OVCAR3 (cell line): ENCODE data around the genes PITPNA and TLCD2.

GRCh38 chr17:1095094-1096156 is 84.4 kb downstream of the ABR start:
- RRBS: 98% methylated on average over 4 of the region's 39 CpGs

GRCh38 chr17:1110581-1111222 is 69.1 kb downstream of the ABR start:
- RRBS: no CpG with 5 or more reads among the region's 14 CpGs

DNA sequence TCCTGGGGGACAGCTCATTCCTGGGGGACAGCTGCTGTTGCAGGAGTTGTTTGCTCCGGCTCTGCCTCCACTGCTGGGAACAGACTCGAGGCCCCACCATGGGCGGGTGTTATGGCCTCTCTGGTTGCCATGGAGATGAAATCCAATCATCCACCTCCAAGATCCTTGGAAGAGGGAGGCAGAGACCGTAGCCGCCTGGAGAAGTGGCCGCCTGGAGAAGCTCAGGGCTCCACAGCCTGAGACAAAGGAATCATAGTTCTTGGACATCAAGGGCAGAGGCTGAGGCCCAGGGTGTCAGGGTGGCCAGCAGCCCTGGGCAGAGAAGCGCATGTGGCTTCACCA is 36.3 kb downstream of the ABR start:
- RRBS: no CpG with 5 or more reads among the region's 7 CpGs

GRCh38 chr17:1149632-1150359 is 30.0 kb downstream of the ABR start:
- RRBS: 100% methylated on average over 1 of the region's 24 CpGs

- RRBS: no CpG with 5 or more reads among the region's 38 CpGs
Measured at GRCh38 chr17:1186716-1187763, 7.3 kb upstream of the ABR start.

GRCh38 chr17:1397539-1398494 is 2.2 kb downstream of the YWHAE start:
- RRBS: no CpG with 5 or more reads among the region's 5 CpGs

GRCh38 chr17:1446927-1447348 is 9.1 kb downstream of the CRK start:
- RRBS: no CpG with 5 or more reads among the region's 8 CpGs

- RRBS: 7% methylated on average over 6 of the region's 33 CpGs
Measured at GRCh38 chr17:1456370-1456750, 328 bp upstream of the CRK start.

DNA sequence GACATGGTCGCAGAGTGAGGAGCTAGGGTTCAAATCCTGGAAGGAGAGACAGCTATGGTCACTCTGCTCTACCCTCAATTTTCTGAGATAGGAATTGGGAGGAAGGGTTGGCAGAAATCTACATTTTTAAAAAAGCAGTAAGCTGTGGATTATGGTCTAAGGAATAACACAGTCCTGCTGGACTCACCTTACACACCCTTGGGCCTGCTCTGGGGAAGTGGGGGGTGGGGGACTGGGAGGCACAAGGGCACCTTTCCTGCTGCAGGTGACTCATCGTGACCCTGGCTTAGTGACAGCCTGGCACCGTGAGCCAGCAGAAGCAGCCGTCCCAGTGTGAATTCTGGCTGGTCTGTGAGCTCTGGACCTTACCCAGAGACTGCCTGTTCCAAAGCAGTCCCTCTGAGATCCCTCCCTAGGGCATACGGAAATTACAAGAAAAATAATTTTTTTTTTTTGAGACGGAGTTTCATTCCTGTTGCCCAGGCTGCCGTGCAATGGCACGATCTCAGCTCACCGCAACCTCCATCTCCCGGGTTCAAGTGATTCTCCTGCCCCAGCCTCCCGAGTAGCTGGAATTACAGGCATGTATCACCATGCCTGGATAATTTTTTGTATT is 4.2 kb upstream of the CRK start:
- RRBS: no CpG with 5 or more reads among the region's 11 CpGs

- RRBS: no CpG with 5 or more reads among the region's 9 CpGs
Measured at GRCh38 chr17:1501344-1501782, 8.9 kb upstream of the MYO1C start.

DNA sequence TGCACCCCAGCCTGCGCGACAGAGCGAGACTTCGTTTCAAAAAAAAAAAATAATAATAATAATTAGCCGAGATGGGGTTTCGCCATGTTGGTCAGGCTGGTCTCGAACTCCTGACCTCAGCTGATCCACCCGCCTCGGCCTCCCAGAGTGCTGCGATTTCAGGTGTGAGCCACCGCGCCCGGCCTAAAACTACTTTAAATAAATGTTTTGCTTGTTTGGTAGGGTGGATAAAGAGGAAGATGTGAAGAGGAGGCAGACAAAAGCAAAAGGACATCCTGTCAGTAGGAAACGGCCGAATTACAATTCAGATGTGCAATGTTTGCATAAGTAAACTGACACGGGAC is 1.1 kb upstream of the INPP5K start:
- RRBS: no CpG with 5 or more reads among the region's 16 CpGs

DNA sequence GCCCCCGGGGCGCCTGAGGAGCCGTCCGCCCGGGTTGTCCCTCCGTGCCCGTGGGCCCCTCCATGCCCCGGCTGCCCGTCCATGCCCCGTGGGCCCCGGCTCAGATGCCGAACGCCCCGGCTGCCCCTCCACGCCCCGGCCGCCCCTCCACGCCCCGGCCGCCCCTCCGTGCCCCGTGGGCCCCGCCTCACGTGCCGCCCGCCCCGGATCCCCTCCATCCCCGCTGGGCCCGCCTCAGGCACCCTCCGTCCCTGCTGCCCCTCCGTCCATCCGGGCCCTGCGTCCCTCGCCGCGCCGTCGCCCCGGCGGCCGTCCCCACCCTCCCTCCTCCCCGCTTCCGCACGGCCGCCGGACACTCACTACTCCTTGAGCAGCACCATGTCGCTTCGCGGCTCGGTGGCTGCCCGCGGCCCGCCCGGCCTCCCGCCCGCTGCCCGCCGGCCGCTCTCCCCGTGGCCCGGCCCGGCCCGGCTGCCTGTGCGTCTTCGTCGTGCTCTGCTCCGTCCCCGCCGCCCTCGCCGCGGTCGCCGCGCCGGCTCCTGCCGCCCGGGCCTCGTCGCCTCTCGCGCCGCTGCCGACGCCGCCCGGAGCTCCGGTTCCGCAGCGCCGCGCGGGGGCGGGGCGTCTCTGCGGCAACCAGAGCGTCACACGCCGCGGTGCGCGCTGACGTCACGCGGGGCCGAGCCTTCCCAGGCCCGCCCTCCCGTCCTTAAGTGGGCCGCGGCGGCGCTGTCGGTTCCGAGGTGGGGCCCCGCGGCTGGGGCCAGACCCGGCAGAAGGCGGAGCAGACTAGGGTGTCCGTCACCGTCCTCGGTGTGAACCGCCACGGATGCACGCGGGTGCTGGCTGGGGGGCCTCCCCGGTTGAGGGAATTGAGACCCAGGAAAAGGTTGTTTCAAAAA is at the start of gene PITPNA:
PITPNA (minus strand) TSS at position 612 of the 902 bp plus-strand sequence.
- RRBS: 4% methylated on average over 60 of the region's 126 CpGs

GRCh38 chr17:1643806-1644826 is 1.4 kb downstream of the SCARF1 start:
- RRBS: no CpG with 5 or more reads among the region's 40 CpGs

- RRBS: no CpG with 5 or more reads among the region's 16 CpGs
Measured at GRCh38 chr17:1644827-1645546, 545 bp downstream of the SCARF1 start.

DNA sequence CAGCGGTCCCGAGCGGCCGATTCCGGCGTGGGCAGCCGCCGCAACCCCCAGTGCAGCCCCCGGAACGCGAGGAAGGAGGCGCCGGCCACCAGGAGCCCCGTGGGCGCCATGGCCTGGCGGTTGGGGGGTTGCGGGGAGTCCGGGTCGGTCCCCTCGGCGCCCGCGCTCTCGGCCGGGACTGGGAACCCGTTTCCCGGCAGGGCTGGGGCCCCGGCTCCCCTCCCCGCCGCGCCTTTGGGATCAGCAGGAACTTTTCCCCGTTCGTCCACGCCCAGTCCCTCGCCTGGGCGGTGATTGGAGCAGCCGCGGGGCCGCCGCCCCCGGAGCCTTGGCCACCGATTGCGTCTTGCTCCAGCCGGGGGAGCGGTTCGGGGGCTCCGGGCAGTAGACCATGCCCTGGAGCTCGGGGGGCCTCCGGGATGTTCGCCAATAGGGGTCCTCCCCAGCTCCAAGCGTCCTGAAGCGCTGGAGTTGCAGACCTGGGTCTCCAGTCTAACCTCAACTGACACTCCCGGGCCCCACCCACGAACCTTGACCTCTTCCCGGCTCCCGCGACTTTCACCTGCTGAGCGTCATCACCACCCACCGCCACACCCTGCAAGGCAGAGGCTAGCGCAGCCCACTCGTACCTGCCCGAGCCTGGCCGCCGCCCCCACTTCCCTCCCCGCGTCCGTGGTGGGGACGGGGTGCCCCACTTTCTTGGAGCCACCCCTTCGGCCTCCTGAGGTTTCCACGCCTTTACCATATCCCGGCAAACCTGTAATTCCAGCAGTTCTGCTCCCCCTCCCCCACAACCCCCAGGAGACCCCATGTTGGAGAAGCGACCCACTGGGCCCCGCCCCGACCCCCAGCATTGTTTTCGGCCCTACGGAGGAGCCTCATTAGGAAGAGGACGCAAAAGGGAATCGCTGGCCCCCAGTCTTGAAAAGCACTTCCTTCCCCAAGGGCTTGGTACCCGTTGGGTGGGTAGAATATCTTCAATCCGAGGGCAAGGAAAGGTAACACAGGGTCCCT is at the start of gene TLCD2:
TLCD2 (minus strand) TSS at position 245 of the 1,014 bp plus-strand sequence.
- RRBS: 6% methylated on average over 28 of the region's 80 CpGs

- RRBS: no CpG with 5 or more reads among the region's 15 CpGs
Measured at GRCh38 chr17:1711579-1712560, 1.7 kb upstream of the TLCD2 start.

DNA sequence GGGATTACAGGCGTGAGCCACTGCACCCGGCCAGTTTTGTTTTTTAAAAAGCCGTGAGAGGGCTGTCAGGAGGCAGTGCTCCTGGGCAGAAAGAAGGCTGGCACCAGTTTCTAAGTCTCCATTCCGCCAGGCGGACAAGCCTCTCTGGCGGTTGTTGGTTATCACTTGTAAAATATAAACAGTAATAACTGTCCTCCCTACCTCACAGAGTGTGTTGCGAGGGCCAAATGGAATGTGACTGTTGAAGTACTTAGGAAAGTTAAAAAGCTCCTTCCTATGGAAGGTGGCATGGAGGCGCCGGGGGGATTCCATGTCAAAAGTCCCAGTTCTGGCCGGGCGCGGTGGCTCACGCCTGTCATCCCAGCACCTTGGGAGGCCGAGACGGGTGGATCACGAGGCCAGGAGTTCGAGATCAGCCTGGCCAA is 739 bp upstream of the WDR81 start:
- RRBS: no CpG with 5 or more reads among the region's 17 CpGs

GRCh38 chr17:1732722-1733384 is 8.3 kb downstream of the WDR81 start:
- RRBS: no CpG with 5 or more reads among the region's 17 CpGs

DNA sequence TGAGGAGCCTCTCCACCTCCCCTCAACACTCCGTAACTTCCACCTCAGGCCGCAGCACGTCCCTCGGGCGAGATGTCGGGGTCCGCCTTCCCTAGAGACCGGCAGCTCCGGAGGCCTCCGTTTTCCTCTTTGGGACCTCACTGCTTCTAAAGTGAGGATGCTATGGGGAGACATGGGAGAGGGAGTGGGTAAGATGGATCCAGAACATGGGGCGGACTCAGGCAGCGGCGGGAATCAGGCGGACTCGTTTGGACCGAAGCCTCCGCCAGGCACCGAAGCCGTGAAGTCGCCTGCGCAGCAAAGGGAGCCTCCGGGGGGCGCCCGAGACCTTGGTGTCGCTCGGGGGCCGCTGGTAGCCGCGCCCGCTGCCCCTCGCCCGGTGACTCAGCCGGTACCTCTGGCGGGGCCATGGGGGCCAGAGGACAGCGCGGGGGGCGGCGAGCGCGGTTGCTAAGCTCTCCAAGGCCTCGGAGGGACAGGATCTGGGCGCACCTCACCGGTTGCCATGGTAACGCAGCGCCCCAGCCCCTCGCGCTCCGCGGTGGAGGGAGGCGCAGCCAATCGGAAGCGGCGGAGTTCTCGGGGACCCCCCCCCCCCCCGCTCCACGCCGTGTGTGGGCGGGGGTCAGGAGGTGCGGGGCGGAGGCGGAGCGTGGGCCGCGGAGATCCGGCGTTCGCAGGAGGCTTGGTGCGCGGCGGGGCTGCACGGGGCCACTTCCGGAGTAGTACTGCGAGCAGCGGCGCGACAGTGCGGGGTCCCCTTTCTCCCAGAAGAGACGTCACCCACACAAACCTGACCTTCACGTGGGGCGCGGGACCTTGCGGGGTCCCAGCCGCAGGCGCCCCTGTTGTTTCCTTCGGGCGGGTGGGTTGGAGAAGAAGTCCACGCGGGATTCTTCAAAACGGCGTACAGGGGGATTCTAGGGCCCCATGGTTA is 1.2 kb upstream of the HIC1 start:
- RRBS: 7% methylated on average over 24 of the region's 90 CpGs

- RRBS: no CpG with 5 or more reads among the region's 18 CpGs
Measured at GRCh38 chr17:2068488-2069170, 13.7 kb downstream of the HIC1 start.